Occipital lobe (tissue), 2 donors: ENCODE data around the genes CLN3, SGF29 and NFATC2IP.

GRCh38 chr16:27362219-27363223 is 39.5 kb upstream of the IL21R start:
- RAMPAGE, long total RNA: no peak

- RAMPAGE, long total RNA: no peak
Measured at GRCh38 chr16:27455557-27456186, 53.7 kb downstream of the IL21R start.

DNA sequence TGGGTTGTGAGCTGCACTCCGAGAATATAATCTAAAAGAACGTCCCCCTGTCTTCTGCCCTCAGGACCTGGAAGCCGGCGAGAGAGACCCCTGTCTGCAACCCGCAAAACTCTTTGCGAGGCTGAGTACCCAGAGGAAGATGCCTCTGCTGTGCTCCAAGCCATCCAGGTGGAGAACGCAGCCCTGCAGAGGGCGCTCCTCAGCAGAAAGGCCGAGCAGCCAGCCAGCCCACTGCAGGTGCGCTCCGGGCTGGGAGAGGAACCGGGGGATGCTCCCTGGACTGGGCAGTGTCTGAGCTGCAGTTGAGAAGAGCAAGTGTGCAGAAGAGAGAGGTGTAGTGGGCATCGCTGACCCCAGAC is 148.3 kb downstream of the KATNIP start:
- RAMPAGE, long total RNA: no peak

- RAMPAGE, long total RNA: no peak
Measured at GRCh38 chr16:27894158-27894419, 169.4 kb downstream of the GSG1L start.

- RAMPAGE, long total RNA: no peak
Measured at GRCh38 chr16:28131866-28132667, 68.6 kb upstream of the GSG1L start.

- RAMPAGE, long total RNA: no peak
Measured at GRCh38 chr16:28165603-28166222, 46.1 kb downstream of the XPO6 start.

- RAMPAGE, long total RNA: no peak
Measured at GRCh38 chr16:28170918-28171285, 40.9 kb downstream of the XPO6 start.

DNA sequence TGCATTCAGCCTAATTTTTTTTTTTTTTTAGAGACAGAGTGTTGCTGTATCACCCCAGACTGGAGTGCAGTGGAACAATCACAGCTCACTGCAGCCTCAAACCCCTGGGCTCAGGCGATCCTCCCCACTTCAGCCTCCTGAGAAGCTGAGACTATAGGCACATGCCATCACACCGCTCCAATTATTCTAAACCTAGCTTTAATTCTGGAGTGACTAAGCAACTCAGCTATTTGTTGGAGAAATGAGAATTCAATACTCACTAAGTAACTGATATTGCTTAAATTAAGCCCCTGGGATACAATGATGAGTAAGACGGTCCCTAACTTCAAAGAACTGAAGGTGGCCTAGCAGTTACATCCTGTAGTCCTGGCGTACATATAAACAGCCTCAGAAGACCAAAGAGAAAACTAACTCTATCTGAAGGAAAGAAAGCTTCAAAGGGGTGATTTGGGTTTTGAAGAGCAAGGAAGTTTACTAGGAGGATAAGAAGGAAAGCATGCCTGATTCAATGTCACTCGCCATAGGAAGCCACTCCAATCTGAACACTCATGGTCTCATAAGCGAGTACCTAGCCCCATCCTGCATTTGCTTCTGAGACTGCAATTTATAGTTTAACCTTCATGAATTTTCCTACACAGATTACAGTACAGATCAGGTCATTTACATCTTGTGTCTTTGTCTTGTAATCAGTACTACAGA is 25.0 kb downstream of the XPO6 start:
- RAMPAGE, long total RNA: no peak

GRCh38 chr16:28188218-28189103 is 23.3 kb downstream of the XPO6 start:
- RAMPAGE, long total RNA: no peak

DNA sequence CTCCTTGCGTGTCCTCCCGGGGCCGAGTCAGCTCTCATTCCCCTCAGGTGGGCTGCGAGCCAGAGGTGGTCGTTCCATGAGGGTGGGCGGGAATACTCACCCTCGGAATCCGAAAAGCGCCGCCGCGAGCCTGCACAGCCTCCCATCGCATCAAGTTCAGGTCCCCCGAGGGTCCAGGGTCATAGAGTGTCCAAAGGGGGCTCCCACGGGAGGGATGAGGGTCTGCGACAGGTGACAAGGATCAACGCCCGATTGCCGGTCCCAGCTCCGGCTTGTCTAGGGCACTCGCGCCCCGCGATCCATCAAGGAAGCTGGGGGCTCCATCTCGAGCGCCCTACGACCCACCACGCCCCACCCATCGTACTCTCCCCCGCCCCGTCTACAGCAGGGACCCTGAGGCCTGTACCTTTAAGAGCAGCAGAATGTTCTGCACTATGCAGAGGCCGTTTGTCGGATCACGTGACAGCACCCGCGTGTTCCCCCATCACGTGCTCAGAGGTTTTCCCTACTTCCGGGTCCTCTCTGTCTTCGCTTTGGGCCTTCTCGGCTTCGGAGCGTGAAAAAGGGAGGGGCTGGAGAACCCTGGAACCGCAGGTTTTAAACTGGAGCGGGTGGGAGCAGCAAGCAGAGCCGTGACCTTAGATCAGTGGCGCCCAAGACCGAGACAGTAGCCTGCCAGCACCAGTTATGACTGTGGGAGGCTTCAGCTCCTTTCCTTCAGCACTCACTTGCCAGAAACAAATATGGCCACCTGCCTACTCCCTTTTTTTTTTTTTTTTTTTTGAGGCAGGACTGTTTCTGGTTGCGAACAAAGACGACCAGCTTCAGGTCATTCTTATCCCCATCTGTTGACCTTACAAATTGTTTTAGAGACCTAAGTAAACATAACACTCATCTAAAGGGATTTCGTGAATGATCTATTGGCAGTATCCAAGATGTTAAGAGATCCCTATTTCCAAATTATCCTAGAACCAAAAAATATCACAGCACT is at the start of gene CLN3:
Gene CLN3 (minus strand): TSS at position 461 of the 991 bp plus-strand sequence.
- RAMPAGE, long total RNA: no peak

GRCh38 chr16:28498932-28499381 is 4.5 kb downstream of the APOBR start:
- RAMPAGE, long total RNA: no peak

- RAMPAGE, long total RNA: start-site peak on the plus strand at chr16:28553915-28553980, 509 and 285 reads in 2 replicates; start-site peak on the minus strand at chr16:28554174-28554245, 17 and 13 reads in 2 replicates
Measured at GRCh38 chr16:28553473-28554651, at the start of gene SGF29. SGF29 (plus strand) TSS chr16:28553920.

GRCh38 chr16:28622603-28623097 is 12.8 kb upstream of the SULT1A1 start:
- RAMPAGE, long total RNA: no peak

GRCh38 chr16:28865134-28866072 is 1.8 kb downstream of the SH2B1 start:
- RAMPAGE, long total RNA: no peak

- RAMPAGE, long total RNA: no peak
Measured at GRCh38 chr16:28882613-28883214, 4.4 kb downstream of the ATP2A1 start.

- RAMPAGE, long total RNA: no peak
Measured at GRCh38 chr16:28950478-28951079, at the start of gene NFATC2IP. NFATC2IP (plus strand) TSS chr16:28950937.

DNA sequence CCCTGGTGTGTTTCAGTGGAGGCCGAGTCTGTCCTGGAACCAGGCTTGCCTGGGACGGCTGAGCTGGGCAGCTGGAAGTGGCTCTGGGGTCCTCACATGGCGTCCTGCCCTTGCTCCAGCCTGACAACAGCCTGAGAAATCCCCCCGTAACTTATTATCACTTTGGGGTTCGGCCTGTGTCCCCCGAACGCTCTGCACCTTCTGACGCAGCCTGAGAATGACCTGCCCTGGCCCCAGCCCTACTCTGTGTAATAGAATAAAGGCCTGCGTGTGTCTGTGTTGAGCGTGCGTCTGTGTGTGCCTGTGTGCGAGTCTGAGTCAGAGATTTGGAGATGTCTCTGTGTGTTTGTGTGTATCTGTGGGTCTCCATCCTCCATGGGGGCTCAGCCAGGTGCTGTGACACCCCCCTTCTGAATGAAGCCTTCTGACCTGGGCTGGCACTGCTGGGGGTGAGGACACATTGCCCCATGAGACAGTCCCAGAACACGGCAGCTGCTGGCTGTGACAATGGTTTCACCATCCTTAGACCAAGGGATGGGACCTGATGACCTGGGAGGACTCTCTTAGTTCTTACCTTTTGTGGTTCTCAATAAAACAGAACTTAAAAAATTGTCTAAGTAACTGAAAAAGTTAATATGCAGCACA is 5.4 kb downstream of the LAT start:
- RAMPAGE, long total RNA: no peak

GRCh38 chr16:29130765-29131315 is 146.0 kb downstream of the LAT start:
- RAMPAGE, long total RNA: no peak

DNA sequence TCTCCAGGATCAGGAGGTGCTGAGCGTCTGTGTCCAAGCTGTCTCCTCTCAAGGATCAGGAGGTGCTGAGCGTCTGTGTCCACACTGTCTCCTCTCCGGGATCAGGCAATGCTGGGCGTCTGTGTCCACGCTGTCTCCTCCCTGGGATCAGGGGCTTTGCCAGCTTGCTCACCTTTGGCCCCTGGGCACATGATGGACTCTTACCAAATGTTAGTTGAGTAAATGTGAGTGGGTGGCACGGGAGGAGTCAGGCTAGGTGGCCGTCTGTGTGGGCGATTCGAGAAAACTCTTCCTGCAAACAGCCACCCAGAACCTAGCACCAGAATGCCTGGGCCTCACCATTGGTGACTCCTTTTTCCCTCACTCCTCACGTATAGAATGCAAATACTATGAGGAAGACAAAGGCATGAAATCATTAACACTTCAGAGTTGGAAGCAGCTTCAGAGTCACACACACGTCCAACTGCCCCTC is 162.9 kb downstream of the LAT start:
- RAMPAGE, long total RNA: no peak

DNA sequence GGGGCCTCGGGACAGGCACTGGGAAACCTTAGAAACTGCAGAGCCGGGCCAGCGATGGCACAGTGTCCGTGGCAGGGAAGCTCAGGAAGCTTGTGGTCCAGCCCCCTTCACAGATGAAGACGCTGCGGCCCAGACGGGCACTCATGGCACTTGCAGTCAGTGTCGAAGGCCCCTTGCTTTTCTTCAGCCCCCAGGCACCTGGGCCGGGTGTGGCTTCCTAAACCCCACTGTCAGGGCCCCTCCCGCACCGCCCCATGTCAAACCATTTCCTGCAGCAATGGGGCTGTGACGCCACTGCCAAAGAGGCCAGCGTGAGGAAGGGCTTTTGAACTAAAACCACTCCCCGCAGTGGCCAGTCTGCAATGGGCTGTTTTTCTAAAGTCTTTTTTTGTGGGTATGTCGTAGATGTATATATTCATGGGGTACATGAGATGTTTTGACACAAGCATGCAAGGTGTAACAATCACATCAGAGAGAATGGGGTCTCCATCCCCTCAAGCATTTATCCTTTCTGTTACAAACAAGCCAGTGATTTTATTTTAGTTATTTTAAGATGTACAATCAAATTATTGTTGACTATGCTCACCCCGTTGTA is 164.1 kb downstream of the LAT start:
- RAMPAGE, long total RNA: no peak